Panc1 (cell line): ENCODE measurements around a stretch of chr3.

GRCh38 chr3:67582597-67583820 lies 71.4 kb downstream of the SUCLG2 start:
- RRBS, 2 experiments: no CpG with 5 or more reads among the region's 6 CpGs

- RRBS, 2 experiments: no CpG with 5 or more reads among the region's 5 CpGs
Observed at GRCh38 chr3:67648124-67648681, 6.2 kb downstream of the SUCLG2 start.

DNA sequence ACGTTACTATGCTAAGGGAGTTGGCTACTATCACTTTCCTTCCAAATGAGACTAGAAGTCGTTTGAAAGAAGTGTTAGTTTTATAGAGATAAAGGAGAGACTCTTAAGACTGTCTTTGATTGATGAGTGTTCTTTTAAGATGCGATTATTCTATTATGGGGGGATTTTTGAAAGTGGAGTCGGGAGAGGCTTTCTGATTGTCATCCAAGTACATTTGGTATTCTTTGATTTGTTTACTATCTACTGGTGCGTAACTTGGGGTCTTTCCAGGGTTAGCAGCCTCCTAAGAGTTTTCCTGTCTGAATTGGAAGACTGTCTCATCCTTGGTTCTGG lies 3.7 kb upstream of the SUCLG2 start:
- RRBS, 2 experiments: no CpG with 5 or more reads among the region's 5 CpGs

- RRBS, 2 experiments: no CpG with 5 or more reads among the region's 10 CpGs
Observed at GRCh38 chr3:67947975-67948566, 56.0 kb upstream of the TAFA1 start.

DNA sequence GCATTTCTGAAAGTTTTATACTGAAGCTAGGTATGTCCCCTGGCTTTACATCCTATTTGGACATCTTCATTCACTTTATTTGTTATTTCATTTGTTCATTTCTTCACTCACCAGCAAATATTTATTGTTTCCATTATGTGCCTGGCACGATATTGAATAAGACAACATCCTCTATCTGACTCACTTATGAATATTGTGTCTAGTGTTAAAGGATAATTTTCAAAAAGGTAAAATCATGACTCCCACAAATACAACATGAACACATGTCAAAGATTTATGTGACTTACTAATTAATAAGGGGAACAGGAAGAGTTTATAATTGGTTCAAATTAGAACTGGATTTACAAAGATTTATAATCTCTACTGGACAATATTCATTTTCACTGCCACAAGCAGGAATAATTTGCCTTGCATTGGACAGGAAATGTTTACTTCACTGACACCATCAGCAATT lies 48.5 kb downstream of the TAFA1 start:
- RRBS, 2 experiments: no CpG with 5 or more reads among the region's 1 CpG

GRCh38 chr3:69047160-69048348 lies 4.6 kb downstream of the TMF1 start:
- RRBS, 2 experiments: no CpG with 5 or more reads among the region's 11 CpGs

- RRBS, 2 experiments: no CpG with 5 or more reads among the region's 3 CpGs
Observed at GRCh38 chr3:69528350-69528808, 142.5 kb upstream of the FRMD4B start.

- RRBS, 2 experiments: no CpG with 5 or more reads among the region's 7 CpGs
Observed at GRCh38 chr3:69746540-69747118, 7.4 kb downstream of the MITF start.

DNA sequence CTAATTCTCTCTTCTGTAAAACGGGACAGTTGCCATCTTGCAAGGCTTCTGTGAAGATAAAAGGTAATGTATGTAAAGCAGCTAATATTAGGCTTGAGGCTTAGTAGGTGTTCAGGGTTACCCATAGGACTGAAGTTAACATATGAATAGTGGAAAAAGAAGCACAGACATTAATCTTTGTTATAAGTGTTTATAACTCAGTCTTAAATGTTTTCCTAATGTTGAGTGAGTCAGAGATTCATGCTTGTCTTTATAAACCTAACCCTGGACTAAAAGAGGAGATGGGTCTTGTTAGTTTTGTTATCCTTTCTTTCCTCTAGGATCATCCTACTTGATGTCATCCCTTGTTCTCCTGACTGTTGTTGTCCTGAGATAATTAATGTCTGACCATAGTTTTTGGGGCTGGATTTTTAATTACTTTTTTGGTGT lies 8.2 kb downstream of the MITF start:
- RRBS, 2 experiments: no CpG with 5 or more reads among the region's 1 CpG

- RRBS, 2 experiments: no CpG with 5 or more reads among the region's 10 CpGs
Observed at GRCh38 chr3:69763404-69764045, 24.3 kb downstream of the MITF start.

DNA sequence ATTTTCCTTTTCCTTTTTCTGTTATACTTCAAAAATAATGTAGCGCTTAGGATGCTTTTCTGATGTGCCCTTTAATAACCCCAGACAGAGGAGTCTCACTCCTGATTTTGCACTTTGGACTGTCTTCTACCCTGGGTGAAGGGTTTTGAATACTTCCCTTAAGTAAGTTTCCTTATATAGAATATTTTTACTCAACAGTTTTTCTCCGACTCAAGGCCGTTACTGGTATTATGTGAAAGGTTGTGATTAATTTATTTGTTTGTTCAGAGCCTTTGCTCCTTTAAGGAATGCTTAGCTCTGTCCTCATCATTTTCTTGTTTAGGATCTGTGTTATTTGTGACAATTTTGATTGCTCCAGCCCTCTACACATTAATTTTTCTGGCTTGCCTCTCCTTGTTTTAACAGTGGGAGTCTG lies 25.3 kb downstream of the MITF start:
- RRBS, 2 experiments: no CpG with 5 or more reads among the region's 3 CpGs

DNA sequence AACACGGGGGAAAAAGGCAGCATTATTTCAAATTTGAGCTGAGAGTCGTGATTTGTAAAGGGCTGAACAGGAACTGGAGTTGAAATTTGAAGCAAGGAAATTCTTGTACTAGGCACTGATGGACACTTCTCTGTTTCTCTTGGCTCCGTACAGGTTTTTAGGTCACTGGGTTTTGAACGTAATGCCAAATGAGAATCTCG lies 577.6 kb downstream of the FOXP1 start:
- RRBS, 2 experiments: no CpG with 5 or more reads among the region's 5 CpGs

DNA sequence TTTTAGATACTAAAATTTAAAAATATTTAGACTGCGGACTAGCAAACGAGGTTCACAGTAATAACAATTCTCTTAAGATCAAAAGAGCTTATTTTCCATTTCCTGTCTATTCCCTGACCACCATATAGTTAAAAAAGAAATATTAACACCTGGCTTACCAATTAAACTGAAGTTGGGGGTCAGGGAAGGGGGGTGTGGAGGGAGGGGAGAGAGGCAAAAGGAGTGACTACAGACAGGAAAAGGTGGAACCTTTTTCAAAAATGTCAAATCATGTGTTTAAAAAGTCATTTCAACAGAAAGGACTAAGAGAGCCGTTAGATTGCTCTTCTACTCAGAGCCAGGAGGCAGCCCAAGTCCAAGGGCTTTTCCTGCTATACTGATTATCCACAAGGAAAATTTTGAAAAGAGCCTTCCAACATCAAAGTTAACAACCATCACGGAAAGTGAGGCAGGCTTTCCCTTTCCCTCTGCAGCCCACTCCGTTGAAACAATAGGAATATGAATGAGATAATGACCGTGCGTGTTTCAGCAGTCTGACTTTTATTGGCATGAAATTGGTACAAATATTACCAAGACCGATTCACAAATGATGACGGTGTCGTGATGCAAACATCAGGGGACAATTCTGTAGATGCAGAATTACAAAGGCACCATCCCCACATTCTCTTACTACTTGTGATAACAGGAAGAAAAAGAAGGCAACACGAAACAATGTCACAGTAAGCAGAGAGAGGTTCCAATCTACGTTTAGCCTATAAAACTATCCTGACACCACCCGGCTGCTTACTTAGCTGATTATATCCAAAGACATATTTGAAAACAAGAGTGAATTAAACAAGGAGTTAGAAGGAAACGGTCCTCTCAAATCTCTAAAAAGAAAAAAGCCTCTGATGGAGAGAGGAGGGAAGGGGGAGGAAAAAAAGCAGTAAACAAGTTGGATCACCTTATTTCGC lies 453.8 kb downstream of the FOXP1 start:
- RRBS, 2 experiments: no CpG with 5 or more reads among the region's 15 CpGs

- RRBS, 2 experiments: no CpG with 5 or more reads among the region's 12 CpGs
Observed at GRCh38 chr3:71221410-71221967, 362.0 kb downstream of the FOXP1 start.

DNA sequence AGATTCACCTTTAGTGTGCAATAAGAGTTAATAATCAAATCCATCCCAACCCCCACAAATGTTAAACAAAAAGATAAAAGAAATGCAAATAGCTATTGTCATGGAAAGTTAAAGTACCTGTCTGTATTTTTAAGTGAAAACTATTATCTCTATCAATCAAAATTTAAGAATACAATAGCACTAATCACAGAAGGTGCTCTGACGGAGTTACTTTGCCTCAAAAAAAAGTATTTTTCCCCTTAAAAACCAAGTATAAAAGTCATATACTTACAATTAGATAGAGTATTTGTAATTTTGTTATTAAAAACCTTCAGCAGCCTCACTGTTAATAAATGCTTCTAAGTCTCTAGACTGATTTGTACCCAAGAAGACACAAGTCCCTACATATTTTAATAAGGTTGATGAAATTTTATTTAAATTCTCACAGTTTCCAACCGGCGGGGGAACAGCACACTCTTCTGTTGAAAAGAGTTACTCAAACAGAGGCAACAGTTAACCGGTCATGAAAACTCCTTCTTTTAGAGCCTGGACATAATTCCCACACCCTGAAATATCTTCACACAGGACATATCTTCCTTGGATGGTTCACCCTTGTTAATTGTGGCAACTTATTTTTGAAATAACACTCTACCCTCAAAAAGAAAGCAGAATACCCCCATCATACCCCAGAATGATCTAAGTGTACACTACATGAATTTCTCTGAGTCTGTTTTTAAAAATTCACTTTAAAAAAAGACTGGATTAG lies 278.9 kb downstream of the FOXP1 start:
- RRBS, 2 experiments: 72% methylated on average over 3 of the region's 4 CpGs; no CpG with 5 or more reads in 1 of the 2 experiments

- RRBS, 2 experiments: no CpG with 5 or more reads among the region's 8 CpGs
Observed at GRCh38 chr3:71372291-71372810, 211.2 kb downstream of the FOXP1 start.

DNA sequence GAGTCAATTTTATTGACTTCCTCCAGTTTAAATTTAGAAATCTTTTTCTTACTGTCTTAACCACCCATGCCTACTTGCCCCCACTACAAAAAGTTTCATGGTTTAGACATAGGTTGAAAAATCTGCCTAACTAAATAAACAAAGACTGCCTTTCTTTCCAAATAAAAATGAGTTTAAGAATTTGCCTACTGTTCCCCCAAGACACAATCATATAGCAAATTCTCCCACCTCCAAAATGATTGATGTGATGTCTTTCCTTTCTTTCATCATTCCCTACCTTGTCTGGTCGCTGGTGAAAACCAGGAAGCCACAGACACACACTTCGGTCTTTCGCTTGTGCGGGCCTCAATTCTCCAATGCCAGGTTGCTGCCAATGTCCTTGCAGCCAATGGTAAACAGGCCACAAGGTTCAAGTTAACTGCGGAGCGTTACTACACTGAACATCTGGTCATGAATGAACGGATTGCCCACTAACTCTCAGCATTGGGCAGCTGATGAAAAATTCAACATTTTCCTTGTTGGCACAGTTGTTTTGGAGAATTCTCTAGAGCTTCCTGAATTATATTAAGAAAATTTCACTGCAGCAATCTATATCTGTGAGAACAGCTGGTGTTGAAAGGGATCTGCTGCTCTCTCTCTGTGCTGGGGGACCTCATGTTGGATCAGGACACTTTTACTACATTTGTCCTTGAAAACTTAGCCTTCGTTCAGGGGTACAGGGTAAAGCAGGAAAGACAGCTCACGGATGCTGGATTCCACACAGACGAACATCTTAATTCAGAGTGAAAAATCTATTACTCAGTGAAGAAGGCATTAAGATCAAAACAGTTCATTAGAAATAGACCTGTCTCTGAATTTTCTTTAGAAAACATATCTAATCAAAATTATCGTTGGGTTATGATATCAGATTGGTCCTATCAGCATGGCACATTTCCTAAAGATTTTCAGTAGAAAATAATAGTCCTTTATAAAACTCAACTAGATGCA lies 192.0 kb downstream of the FOXP1 start:
- RRBS, 2 experiments: no CpG with 5 or more reads among the region's 11 CpGs

DNA sequence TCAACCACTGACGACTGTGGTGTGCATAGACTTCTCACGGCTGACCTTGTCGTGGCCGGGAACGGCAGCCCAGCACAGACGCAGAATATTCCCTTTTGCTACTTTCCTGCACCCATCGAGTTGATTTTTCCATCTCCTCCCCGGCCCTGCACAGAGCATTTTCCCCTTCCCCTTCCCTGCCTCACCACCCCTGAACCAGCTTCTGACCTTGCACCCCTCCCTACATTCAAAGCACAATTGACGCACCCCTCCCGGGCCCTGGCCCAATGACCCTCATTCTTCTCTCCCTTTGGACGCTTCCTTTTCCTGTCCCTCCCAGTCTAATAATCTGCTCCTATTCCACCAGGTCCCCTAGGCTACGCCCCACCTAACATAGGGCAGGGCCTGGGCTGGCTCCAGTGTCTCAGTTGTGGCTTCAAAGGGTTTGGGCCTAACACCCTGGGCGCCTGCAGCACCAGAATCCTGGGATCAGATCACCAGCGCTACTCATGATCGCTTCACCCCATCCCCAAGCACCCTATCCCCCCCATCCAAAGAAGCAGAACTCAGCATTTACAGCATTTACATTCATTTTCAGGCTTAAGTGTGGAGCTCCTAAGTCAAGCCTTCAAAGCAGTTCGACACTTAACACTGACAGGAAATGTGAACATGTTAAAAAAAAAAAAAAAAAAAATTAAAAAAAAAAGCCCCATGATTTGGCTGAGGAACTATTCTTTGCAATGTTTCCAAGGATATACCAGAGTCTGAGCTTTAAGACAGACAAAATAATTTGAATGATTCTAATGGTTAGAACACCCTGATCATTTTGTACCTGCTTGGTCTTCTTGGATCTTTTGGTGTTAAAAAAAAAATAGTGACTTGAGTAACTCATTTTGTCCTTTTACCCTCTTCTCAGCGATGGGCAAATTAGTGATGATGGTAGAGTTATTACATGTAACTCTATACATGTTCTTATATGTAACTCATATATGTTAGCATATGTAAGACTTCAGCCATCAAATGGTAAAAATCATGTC lies 151.0 kb downstream of the FOXP1 start:
- RRBS, 2 experiments: 76 to 77% methylated on average over 5 to 7 of the region's 17 CpGs

DNA sequence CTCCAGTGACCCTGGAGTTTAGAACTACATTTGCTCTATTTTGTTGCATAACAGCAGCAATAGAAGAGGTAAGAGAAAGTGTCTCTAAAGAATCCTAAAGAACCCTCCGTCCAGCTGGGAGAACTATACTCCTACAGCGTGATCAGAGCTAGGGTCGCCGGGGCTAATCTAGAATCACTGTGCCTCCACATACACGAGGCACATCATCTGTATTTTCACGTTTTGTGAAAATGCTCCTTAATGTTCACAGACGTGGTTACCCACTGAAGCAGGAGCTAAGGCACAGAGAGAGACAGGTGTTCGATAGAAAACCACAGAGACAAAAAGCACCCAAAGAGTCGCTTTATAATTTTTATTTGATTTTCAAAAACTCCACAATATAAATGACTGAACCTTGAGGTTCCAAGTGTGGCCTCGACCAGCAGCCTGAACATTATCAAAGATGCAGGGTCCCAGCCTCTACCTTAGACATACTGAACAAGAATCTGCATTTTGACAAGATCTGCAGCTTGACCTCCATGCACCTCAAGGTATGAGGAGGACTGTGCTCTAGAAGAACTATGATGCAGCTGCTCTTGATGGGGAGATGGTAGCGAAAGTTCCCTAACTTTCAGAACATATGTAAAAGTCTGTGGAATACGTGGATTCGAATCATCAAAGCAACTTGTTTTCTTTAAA lies 129.3 kb downstream of the FOXP1 start:
- RRBS, 2 experiments: no CpG with 5 or more reads among the region's 13 CpGs

GRCh38 chr3:71515455-71516094 lies 68.0 kb downstream of the FOXP1 start:
- RRBS, 2 experiments: no CpG with 5 or more reads among the region's 9 CpGs